Keratinocyte (primary cell): Measurements from ENCODE around the genes SCYGR8, PID1 and FBXO36.

GRCh38 chr2:226725811-226725949 is 73.9 kb downstream of the IRS1 start:
CAGE:
- cytosol, long polyA minus RNA = no peak
- cytosol, long polyA plus RNA = no peak
- long polyA plus RNA = no peak
- nucleus, long polyA minus RNA = no peak
- nucleus, long polyA plus RNA = no peak

DNA sequence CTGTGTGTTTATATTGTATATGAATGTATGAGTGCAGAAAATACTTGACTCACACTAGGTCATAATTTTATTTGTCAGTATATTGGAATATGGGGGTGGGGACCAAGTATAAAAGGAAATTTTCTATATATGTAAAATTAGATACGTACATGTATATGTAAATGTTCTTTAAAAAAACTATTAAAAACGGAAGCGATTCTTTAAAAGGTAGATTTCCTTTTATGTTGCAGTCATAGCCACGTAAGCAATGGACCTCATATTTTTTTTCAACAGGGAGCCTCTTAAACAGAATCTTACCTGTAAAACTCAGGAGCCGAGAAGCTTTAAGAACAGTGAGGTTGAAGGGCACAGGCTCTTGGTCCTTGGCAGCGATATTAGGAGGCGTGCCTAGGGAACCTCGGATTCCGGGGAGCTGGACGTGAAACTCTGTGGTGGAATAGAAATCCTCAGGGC is 3.3 kb downstream of the RHBDD1 start:
CAGE:
- cytosol, long polyA minus RNA = no peak
- cytosol, long polyA plus RNA = no peak
- long polyA plus RNA = no peak
- nucleus, long polyA minus RNA = no peak
- nucleus, long polyA plus RNA = no peak

DNA sequence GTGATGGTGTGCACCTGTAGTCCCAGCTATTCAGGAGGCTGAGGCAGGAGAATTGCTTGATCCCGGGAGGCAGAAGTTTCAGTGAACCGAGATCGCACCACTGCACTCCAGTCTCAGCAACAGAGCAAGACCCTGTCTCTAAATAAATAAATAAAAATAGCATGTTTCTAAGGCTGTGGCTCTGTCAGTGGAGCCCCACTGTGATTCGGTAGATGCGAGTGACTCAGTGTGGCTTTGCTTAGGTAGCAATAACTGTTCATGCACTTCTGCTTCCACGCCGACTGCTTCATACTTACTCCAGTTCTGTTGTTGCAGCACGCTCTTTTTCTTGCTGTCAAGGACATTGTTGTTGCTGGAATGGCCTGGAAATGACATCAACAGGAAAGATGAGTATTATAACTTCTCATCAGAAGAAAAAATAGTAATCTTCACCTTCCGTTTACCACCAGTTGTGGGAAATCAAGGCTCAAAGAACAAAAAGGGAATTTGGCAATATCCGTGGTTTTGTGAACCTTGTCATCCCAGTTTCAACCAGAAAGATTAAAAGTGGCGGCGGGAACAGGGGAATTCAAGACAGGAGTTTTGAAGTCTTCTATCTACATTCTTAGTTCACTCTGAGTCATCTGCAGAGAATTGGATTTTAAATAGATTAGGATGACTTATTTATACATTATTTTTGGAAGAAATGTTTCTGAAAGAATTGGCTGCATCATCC is 8.3 kb downstream of the TM4SF20 start:
CAGE:
- cytosol, long polyA minus RNA = no peak
- cytosol, long polyA plus RNA = no peak
- long polyA plus RNA = no peak
- nucleus, long polyA minus RNA = no peak
- nucleus, long polyA plus RNA = no peak

GRCh38 chr2:227527939-227528406 is 56.0 kb downstream of the AGFG1 start:
CAGE:
- cytosol, long polyA minus RNA = no peak
- cytosol, long polyA plus RNA = no peak
- long polyA plus RNA = no peak
- nucleus, long polyA minus RNA = no peak
- nucleus, long polyA plus RNA = no peak

CAGE:
- cytosol, long polyA minus RNA = no peak
- cytosol, long polyA plus RNA = no peak
- long polyA plus RNA = no peak
- nucleus, long polyA minus RNA = start-site peak on the plus strand at chr2:227547234-227547260, 26 reads
- nucleus, long polyA plus RNA = no peak
These were observed 51.7 kb upstream of the SCYGR2 start for GRCh38 chr2:227546977-227547469.

CAGE:
- cytosol, long polyA minus RNA = no peak
- cytosol, long polyA plus RNA = no peak
- long polyA plus RNA = no peak
- nucleus, long polyA minus RNA = no peak
- nucleus, long polyA plus RNA = no peak
These were observed at the start of gene SCYGR8 for GRCh38 chr2:227745572-227746001. Gene SCYGR8 (plus strand): TSS chr2:227745894.

DNA sequence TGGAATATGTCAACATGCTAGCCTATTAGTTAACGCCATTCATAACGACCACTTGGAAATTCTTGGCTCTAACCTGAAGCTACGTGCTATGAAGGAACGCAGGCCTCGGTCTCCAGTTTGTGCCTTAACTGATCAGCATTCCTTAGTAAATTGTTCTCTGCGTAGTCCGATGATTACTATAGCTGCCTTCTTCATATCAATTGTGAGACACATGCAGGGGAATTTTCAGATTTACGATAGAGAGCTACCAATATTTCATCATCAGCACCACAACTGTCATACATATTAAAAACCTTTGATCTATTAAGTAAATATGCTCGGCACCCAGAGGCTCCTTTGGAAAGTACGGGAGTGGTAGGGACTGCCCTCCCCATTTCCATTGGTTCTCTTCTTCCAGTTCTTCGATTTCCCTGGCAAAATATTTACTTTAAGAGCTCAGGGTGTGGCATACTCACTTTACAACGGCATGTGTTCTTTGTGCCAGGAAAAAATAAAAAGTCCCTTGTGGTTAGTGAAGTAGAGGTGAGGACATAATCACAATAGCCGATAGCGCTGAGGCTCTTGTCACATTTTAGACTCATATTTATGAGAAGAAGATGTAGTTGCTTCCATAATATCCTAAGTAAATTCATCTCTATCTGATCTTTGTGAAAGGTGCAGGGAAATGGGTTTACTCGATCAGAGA is 17.3 kb upstream of the CCL20 start:
CAGE:
- cytosol, long polyA minus RNA = no peak
- cytosol, long polyA plus RNA = no peak
- long polyA plus RNA = no peak
- nucleus, long polyA minus RNA = no peak
- nucleus, long polyA plus RNA = no peak

CAGE:
- cytosol, long polyA minus RNA = no peak
- cytosol, long polyA plus RNA = no peak
- long polyA plus RNA = no peak
- nucleus, long polyA minus RNA = no peak
- nucleus, long polyA plus RNA = no peak
These were observed 5.2 kb downstream of the CCL20 start for GRCh38 chr2:227818700-227819283.

DNA sequence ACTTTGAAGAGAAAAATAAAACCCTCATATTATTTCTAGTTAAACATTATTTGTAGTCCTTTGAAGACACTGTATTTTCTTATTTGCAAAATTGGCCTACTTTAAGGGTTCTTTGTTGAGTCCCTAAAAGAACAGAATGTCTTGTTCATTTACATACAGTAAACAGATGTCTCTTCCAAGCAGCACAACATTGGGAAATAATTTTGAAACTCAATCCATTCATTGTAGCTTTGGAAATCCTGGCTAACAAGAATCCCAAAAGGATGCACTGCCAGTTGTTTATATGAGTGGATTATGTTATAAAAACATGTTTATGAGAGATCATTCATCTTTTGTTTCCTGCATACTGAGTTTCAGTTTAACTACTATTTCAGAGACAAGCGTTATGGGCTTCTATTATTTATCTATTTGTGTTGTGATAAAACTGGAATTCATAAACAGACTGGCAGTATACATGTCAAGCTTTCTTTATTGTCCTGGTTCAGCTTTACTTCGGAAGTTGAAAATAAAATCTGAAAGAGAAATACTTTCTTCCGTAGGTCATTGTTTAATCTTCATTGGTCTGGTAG is 499.3 kb downstream of the PID1 start:
CAGE:
- cytosol, long polyA minus RNA = no peak
- cytosol, long polyA plus RNA = no peak
- long polyA plus RNA = no peak
- nucleus, long polyA minus RNA = no peak
- nucleus, long polyA plus RNA = no peak

GRCh38 chr2:228840383-228841344 is 430.4 kb downstream of the PID1 start:
CAGE:
- cytosol, long polyA minus RNA = no peak
- cytosol, long polyA plus RNA = no peak
- long polyA plus RNA = no peak
- nucleus, long polyA minus RNA = no peak
- nucleus, long polyA plus RNA = no peak

DNA sequence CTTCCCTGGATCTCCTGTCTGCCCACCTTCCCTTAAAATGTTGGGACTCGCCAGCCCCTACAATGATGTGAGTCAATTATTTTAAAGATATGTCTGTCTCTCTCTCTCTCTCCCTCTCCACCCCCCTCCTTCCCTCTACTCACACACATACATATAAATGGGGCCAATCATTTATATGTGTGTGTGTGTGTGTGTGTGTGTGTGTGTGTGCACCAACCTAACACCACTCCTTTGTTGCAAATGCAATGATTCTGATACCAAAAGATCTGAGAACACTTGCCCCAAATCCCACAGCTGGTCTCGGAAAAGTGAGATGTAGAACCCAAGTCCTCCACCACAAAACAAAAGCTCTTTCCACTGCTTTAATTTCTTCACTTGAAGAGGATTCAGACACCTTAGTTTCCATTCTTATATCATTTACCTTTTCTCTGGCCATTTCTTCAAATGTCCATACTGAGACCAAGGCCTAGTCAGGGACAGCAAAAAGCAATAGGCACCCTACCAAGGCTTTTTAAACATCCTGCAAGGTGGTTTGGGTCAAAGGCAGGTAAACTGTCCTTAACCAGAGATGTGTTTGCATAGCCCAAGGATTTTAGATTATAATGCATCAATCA is 235.6 kb downstream of the PID1 start:
CAGE:
- cytosol, long polyA minus RNA = no peak
- cytosol, long polyA plus RNA = no peak
- long polyA plus RNA = no peak
- nucleus, long polyA minus RNA = no peak
- nucleus, long polyA plus RNA = no peak

GRCh38 chr2:229129567-229130474 is 141.3 kb downstream of the PID1 start:
CAGE:
- cytosol, long polyA minus RNA = no peak
- cytosol, long polyA plus RNA = no peak
- long polyA plus RNA = no peak
- nucleus, long polyA minus RNA = no peak
- nucleus, long polyA plus RNA = no peak

CAGE:
- cytosol, long polyA minus RNA = no peak
- cytosol, long polyA plus RNA = no peak
- long polyA plus RNA = no peak
- nucleus, long polyA minus RNA = no peak
- nucleus, long polyA plus RNA = no peak
These were observed 87.5 kb downstream of the PID1 start for GRCh38 chr2:229183616-229183938.

DNA sequence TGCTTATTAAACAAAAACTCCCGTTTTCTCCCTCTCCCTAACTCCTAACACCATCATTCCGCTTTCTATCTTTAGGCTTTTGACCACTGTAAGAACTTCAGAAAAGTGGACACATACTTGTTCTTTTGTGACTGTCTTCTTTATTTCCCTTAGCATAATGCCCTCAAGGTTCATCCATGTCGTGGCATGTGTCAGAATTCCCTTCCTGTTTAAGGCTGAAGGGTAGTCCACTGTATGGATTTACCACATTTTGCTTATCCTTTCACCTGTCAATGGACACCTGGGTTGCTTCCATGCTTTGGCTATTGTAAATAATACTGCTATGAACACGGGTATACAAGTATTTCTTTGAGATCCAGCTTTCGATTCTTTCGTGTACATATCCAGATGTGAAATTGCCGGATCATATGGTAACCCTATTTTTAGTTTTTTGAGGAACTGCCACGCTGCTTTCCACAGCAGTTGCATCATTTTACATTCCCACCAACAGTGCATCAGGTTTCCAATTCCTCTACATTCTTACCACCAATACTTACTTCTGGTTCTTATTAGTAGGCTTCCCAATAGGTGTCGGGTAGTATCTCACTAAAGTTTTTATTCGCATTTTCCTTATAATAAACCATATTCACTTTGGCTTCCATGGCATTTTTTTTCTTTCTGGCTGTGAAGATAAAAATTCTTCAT is 69.7 kb downstream of the PID1 start:
CAGE:
- cytosol, long polyA minus RNA = no peak
- cytosol, long polyA plus RNA = no peak
- long polyA plus RNA = no peak
- nucleus, long polyA minus RNA = start-site peak on the minus strand centred at position 592 of the sequence, 136 bp wide, 5 reads
- nucleus, long polyA plus RNA = no peak

DNA sequence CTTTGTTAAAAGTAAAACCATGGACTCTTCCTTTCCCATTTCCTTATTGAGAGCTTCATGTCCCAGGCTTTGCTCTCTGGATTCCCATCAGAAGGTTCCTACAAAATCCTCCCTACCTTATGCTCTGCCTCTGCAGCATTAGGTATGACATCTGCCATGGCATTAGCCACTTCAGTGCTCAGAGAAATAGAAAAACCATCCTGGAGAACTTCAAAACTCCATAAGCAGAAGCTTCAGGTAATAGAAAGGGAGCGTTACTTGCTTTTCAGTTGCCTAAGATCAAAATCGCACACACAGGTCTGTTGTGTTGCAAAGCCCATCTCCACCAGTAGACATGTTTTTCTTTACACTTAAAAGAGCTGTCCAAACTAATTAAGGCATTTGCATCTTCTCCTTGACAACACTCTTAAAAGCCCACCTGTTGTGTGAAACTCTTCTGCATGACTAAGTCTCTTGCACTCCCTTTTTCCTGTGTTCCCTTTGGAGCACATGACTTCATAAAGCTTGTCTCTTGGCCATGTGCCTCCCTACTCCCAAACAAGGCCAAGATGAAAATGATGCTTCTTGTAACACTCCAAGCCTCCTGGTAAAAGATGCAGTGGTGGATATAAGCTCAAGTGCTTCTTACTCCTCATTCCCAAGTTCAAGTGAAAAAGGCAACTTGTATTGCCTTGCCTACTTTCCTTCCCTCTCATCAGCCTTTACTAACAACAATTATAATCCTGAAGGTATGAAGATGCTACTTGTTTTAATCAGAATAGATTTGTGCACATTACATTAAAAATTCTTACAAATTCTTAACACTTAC is 26.1 kb downstream of the PID1 start:
CAGE:
- cytosol, long polyA minus RNA = no peak
- cytosol, long polyA plus RNA = no peak
- long polyA plus RNA = no peak
- nucleus, long polyA minus RNA = no peak
- nucleus, long polyA plus RNA = no peak

DNA sequence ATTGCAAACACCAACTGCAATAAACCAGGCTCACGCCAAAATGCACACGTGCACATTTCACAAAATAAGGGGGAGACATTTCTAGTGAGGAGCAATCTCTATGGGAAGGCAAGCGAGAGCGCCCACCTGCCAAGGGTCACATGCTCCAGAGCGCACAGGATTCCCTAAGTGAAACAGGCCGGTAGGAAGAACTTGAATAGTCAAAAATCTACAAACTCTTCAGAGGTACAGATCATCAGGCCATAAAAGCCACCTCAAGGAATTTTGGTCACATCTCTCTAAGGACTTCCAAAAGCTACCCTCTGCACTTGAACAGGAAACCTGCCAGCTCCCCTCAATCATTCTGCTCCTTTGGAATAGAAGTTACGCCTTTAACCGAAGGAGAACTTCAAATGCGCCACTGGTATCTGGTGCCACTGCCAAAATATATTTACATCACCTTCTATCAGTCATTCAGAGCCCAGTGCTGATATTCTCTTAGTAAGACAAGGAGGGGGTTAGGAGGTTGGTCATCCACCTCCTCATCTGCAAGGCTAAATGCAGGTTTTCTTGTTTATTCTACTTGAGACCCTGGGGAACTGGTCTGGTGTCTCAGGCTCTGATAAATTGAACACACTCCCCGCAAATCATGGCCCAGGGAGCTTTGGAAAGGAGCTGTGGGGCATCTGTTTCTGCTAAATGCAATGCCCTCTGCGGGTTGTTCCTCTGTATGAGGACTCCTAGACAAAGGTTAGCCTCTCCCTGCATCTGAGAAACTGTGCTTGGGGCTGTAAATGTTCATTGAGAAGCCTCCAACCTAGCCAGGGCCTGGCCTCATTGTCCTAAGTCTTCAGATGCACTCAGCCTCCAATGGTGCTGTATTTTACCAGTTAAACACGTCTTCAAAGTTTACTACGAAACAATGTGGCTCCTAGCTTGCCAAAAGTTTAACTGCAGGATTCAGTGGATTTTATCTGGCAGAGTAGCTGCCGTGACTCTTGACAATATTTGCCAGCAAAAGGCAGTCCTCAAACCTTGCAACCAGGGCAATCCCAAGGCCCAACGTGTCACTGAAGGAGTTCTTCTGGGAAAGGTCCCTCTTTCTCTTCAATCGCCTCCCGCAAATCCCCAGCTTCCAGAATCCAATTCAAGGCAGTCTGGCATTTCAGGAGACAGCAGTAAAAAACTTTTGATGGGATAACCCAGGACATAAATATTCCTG is 1.4 kb downstream of the PID1 start:
CAGE:
- cytosol, long polyA minus RNA = no peak
- cytosol, long polyA plus RNA = no peak
- long polyA plus RNA = no peak
- nucleus, long polyA minus RNA = no peak
- nucleus, long polyA plus RNA = no peak

GRCh38 chr2:229271058-229271698 is at the start of gene PID1:
Gene PID1 (minus strand): TSS chr2:229271287.
CAGE:
- cytosol, long polyA minus RNA = no peak
- cytosol, long polyA plus RNA = no peak
- long polyA plus RNA = no peak
- nucleus, long polyA minus RNA = no peak
- nucleus, long polyA plus RNA = no peak

DNA sequence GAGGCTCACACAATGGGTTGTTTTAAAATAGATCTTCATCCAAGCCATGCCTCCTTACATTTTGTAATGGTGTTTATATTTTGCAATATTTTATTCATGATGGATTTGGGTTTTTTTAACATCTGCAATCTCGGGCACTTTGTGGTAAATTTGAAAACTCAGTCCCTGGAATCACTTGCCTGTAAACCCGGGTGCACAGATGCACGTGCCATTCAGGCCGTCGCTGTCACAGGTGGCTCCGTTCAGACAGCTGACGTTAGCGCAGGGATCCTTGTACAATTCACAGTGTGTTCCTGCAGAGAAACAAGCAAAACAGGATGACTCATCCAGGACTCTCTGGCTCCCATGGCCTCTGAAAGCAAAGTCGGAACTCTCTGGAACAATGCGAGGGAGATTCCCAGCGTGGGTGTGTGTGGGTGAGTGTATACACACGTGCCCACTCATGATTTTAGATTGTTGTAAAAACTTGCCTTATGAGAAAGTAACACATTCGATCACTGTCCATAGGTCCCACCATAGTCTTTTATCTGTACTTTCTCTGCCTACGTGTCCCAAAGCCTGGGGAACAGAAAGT is 136.1 kb upstream of the PID1 start:
CAGE:
- cytosol, long polyA minus RNA = no peak
- cytosol, long polyA plus RNA = no peak
- long polyA plus RNA = no peak
- nucleus, long polyA minus RNA = no peak
- nucleus, long polyA plus RNA = no peak

DNA sequence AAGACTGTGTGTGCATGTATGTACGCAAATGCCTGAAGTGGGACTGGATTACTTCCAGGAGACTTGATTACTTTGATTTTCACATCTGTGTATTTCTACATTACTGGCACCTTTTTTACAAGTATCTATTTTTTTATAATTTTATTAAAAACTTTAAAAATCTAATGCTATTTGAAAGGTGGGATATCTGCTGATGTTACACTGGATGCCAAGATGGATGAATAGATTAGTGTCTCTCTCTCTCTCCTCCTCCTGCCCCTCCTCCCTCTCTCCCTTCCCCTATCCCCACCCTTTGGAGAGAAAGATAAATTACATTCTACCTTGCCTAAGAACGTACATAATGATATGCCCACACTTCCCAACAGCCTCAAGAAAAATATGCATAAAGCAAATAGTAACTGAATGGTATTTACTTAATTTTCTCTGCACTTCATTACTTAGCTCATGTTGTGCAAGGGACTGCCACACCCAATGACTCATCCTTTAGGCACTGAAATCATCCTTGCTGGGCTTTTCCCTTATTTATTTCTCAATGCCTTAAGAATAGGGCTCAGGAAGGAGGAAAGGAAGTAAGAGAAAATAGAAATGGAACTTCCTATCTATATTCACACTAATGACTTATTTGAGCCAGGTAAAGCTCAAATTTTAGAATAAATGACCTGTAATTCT is 137.2 kb upstream of the PID1 start:
CAGE:
- cytosol, long polyA minus RNA = no peak
- cytosol, long polyA plus RNA = no peak
- long polyA plus RNA = no peak
- nucleus, long polyA minus RNA = no peak
- nucleus, long polyA plus RNA = no peak

DNA sequence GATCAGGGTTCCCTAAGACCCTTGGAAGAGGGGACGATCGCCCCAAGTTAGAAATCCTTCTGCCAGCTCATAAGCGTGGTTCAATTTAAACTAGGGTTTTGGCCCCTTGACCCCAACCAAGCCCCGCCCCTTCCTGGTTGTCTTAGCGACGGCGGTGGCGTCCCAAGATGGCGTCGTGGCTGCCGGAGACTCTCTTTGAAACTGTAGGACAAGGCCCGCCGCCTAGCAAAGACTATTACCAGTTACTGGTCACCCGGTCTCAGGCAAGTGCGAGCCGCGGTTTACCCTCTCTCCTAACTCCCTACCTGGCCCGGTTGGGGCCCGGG is at the start of gene FBXO36:
TSS of gene FBXO36 (plus strand) at position 157 of the 326 bp plus-strand sequence.
CAGE:
- cytosol, long polyA minus RNA = no peak
- cytosol, long polyA plus RNA = no peak
- long polyA plus RNA = no peak
- nucleus, long polyA minus RNA = no peak
- nucleus, long polyA plus RNA = no peak